ENCODE data around the genes SHD and TNFAIP8L1.

DNA sequence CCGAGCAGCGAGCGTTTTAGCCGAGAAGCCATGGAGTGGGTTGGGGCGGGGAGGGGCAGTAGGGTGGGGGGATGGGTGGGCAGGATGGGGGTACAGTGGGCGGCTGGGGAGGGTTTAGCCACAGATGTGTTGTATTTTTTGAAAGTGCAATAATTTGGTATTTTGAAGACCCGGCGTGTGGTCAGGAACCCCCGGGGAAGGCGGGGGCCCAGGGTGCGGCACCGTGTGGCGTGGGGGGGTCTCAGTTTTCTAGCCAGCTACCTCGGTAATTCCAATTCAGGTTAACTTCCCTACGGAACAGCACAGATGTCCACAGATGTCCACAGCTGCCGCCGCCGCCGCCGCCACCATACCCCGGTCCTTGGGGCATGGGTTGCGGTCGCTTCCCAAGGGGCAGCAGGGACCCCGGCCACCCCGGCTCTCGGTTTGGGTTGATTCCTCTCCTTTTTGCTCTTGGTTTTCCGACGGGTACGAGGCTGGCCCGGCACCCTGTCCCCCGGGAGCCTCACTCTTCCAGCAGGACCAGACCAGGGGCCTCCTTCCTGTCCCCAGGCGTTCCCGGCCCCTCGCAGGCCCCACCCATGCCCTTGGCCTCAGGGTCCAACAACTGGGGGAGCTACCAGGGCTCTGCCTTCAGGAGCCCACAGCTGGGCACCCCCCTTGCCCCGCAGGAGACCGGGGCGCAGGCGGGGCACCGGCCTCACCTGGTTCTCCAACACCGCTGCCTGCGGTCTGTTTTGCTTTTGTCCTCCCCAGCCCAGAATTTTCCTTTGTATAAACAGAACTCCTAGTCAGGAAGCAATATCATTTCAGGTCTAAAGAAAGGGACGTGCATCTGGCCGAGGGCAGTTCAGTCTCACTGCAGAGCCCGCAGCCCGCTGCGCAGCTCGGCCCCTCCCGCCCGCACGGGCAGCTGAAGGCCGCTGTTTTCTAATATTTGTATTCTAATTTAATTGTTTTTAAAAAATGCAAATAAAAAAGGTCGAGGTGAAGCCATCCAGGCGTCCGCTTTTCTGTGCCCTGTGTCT lies 28.0 kb downstream of the ZBTB7A start:
- PRO-cap, 2 experiments, result no peak in any of the 2 experiments

DNA sequence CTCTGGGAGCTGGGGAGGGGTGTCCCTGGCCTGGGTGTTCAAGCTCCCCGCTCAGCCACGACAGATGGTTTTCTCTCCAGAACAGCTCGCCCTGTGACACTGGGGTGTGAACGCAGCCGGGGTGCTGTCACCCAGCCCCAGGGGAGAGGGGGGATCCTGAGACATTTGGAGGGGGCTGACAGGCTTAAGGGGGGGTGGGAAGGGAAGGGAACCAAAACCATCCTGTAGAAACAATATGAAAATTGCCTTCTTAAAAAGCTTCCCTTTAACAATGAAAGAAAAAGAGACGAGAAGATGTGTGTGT lies 21.4 kb downstream of the ZBTB7A start:
- PRO-cap, 2 experiments, result no peak in any of the 2 experiments

GRCh38 chr19:4157843-4158203 lies 4.4 kb downstream of the CREB3L3 start:
- PRO-cap, 2 experiments, result no peak in any of the 2 experiments

DNA sequence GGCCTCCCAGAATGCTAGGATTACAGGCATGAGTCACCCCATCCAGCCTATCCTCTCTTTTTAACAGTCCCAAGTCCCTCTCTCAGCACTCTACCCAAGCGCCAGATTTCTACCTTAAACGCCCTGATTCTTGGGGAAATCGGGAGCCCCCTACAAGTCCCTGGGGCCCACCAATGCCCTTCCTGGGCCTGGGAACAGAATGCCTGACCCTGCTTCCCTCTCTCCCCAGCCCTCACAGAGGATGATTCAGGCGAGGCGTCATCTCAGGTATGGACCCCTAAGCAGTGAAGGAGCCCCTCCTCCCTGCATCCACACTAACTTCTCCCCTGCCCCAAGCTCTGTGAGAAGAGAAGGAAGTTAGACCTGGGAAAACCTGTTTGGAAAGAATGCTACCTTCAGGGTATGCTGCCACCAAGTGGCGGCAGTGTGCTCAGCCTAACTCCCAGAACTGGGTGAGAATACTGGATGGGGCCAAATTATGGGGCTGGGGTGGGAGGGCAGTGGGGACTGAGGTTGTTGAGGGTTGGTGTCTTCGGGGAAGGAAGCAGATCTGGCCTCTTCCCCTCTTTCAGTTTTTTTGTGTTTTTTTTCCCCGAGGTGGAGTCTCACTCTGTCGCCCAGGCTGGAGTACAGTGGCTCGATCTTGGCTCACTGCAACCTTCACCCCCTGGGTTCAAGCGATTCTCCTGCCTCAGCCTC lies 20.6 kb upstream of the EBI3 start:
- PRO-cap, 2 experiments, result no peak in any of the 2 experiments

GRCh38 chr19:4278723-4280002 lies at the start of gene SHD:
Gene SHD, plus strand, starts transcription at chr19:4279266.
- PRO-cap, 2 experiments, result no peak in any of the 2 experiments

- PRO-cap, 2 experiments, result no peak in any of the 2 experiments
These were observed 2.2 kb upstream of the STAP2 start for GRCh38 chr19:4340923-4341189.

GRCh38 chr19:4361893-4362914 lies 18.8 kb downstream of the MPND start:
- PRO-cap, 2 experiments, result no peak in any of the 2 experiments

- PRO-cap, 2 experiments, result no peak in any of the 2 experiments
These were observed 27.8 kb downstream of the SH3GL1 start for GRCh38 chr19:4372423-4373033.

DNA sequence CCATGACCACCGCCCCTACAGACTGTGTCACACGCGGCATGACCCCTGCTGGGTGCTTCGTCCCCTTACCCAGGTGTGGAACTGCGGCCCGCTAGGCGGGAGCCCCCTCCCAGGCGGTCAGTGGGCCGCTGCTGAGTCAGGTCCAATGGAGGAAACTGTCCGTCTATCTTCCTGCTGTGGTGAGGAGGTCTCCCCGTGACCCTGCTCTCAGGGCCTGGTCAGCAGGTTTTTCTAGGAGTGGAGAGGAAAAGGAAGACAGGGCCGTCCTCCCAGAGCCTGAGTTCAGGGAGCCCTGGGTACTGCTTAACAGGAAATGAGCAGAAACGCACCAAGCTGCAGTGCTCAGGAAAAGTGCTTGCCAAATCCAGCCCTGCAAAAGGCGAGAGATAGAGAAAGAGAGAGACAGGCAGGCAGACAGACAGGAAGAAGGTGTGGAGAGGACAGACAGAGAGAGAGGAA lies 10.3 kb downstream of the SH3GL1 start:
- PRO-cap, 2 experiments, result no peak in any of the 2 experiments

GRCh38 chr19:4452129-4452788 lies 5.3 kb downstream of the UBXN6 start:
- PRO-cap, 2 experiments, result no peak in any of the 2 experiments

GRCh38 chr19:4474505-4475121 lies 2.5 kb downstream of the HDGFL2 start:
- PRO-cap, 2 experiments, result no peak in any of the 2 experiments

DNA sequence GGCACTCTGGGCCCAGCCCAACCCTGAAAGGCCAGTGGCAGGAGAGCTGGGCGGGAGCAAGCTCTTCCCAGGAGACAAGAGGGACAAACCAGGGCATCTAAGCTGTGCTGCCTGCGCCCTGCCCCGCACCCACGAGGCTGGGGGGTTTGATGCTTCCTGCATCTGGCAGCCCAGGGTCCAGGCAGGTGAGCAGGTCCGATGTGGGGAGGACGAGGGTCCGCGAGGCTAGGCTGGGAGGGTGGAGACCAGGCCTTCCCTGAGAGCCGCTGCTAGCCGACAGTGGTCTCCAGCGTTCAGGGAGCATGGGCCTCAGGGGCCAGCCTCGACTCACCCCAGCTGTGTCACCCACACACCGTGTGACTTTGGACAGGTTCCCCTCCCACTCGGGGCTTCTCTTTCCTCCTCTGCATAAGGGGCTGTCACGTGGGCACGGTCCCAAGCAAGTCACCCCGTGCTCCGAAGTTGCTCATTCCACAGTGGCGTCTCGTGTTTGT lies 15.9 kb downstream of the PLIN4 start:
- PRO-cap, 2 experiments, result no peak in any of the 2 experiments

- PRO-cap, 2 experiments, result no peak in any of the 2 experiments
These were observed 3.3 kb upstream of the PLIN4 start for GRCh38 chr19:4521458-4522150.

DNA sequence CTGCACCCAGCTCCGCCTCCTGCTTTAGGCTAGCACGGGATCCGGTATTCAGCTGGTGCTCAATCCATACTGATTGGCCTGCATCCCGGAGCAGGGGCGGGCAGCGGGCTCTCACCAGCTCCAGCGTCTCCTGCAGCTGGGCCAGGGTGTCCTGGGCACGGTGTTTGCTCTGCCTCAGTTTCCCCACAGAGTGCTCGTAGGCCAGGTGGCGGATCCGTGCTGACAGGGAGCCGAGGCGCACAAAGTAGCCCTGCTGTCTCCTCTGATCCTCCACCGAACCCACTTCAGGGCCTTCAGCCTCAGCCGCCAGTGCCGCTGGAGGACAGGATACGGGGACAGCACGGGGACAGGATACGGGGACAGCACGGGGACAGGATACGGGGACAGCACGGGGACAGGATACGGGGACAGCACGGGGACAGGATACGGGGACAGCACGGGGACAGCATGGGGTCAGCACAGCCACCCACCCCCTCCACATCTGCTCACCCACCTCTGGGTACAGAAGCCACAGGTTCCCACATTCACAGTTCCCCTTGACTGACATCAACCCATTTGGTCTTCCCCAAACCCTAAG lies 7.3 kb upstream of the PLIN4 start:
- PRO-cap, 2 experiments, result no peak in any of the 2 experiments

GRCh38 chr19:4531467-4531979 lies 3.5 kb downstream of the PLIN5 start:
- PRO-cap, 2 experiments, result no peak in any of the 2 experiments

GRCh38 chr19:4536640-4537255 lies 1.7 kb upstream of the PLIN5 start:
- PRO-cap, 2 experiments, result no peak in any of the 2 experiments

DNA sequence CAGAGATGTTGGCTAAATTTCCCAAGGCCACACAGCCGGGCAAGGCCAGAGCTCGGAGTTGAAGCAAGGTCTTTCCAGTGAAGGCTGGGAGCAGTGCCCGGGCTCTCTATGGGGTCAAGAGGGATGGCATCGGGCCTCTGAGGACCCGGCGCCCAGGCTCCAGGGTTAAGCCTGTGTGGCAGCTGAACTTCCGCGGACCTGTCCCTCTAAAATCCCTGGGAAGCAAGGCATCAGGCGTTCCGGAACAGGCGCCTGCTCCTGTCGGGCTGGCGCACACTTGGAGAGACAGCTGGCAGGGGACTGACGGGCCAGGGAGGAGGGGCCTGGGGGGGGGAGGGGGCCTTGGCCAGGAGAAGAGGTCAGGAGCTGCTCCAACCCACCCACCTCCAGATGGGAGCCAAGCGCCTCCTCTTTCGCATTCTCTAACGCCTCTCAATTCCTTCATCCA lies 36.7 kb upstream of the SEMA6B start:
- PRO-cap, 2 experiments, result no peak in any of the 2 experiments

- PRO-cap, 2 experiments, result peak in 2 of 2 experiments; most common plus-strand start chr19:4639557 (in 2); most common minus-strand start chr19:4639172 (in 2)
These were observed at the start of gene TNFAIP8L1 for GRCh38 chr19:4638786-4640156. Gene TNFAIP8L1, plus strand, starts transcription at chr19:4639516.

DNA sequence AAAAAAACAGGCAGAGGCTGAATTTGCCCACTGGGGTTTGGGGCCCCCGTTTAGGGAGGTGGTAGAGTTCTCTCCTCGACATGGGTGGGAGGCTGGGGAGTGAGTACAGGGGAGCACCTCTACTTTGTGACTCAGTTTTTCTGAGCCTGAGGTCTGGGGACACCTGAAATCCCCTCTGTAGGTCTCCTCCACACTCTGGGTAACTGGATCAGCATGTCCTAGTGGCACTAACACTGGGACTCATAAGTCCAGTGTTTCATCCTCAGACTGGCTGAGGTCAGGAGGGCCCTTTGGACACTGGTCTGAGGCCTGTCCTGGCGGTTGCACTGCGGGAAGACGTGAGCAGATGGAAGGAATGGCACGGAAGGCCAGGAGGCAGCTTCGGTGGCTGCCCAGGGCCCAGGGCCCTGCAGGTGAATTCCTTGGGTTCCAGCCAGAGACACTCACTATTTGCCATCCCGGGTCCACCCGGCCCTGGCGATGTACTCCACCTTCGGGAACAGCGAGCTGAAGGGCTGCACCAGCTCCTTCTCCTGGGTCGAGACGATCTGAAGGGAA lies 26.5 kb downstream of the DPP9 start:
- PRO-cap, 2 experiments, result no peak in any of the 2 experiments

- PRO-cap, 2 experiments, result no peak in any of the 2 experiments
These were observed 2.1 kb downstream of the FEM1A start for GRCh38 chr19:4793497-4794167.